ENCODE results near the gene SMCHD1.

DNA sequence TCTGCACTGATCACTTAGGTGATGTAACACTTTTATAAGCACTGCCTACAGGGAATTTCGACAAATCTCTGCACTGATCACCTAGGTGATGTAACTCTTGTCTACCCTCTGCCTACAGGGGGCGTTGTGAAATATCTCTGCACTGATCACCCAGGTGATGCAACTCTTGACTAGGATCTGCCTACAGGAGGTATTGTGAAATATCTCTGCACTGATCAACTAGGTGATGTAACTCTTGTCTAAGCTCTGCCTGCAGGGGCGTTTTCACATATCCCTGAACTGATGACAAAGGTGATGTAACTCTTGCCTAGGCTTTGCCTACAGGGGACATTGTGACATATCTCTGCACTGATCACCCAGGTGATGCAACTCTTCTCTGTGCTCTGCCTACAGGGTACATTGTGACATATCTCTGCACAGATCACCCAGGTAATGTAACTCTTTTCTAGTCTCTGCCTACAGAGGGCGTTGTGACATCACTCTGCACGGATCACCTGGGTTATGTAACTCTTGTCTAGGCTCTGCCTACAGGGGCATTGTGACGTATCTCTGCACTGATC lies 49.3 kb upstream of the USP14 start:
- PRO-cap, result no peak

- PRO-cap, result no peak
These were observed 38.1 kb downstream of the USP14 start for GRCh38 chr18:196471-196901.

GRCh38 chr18:672357-673778 lies 15.4 kb downstream of the TYMS start:
- PRO-cap, result no peak

GRCh38 chr18:713044-713528 lies 656 bp upstream of the ENOSF1 start:
- PRO-cap, result no peak

- PRO-cap, result no peak
These were observed 33.3 kb downstream of the YES1 start for GRCh38 chr18:778346-779547.

DNA sequence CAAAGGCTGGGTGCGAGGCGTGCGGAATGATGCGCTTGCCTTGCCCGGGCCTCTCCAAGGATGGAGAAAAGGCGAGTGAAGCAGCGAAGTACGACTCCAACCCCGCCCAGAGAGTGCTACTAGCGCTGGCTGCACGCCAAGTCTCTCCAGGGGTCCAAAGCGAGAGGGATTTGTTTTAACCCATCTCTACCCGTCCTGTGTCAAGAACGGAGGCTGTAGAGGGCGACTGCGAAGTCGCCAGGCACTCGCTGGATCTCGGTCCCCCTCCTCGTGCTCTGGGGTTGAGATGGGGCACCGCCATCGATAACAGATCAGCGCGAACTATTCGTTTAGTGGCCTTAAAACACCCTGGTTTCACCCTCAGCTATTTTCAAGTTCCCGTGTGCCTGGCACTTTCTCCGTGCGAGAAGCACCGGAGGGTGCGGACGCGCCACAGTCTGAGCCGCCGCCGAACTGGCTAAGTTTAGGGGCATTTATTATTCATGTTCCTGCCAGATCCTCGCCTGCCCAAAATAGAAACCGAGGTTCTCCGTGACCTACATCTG lies 2.0 kb downstream of the ADCYAP1 start:
- PRO-cap, result no peak

DNA sequence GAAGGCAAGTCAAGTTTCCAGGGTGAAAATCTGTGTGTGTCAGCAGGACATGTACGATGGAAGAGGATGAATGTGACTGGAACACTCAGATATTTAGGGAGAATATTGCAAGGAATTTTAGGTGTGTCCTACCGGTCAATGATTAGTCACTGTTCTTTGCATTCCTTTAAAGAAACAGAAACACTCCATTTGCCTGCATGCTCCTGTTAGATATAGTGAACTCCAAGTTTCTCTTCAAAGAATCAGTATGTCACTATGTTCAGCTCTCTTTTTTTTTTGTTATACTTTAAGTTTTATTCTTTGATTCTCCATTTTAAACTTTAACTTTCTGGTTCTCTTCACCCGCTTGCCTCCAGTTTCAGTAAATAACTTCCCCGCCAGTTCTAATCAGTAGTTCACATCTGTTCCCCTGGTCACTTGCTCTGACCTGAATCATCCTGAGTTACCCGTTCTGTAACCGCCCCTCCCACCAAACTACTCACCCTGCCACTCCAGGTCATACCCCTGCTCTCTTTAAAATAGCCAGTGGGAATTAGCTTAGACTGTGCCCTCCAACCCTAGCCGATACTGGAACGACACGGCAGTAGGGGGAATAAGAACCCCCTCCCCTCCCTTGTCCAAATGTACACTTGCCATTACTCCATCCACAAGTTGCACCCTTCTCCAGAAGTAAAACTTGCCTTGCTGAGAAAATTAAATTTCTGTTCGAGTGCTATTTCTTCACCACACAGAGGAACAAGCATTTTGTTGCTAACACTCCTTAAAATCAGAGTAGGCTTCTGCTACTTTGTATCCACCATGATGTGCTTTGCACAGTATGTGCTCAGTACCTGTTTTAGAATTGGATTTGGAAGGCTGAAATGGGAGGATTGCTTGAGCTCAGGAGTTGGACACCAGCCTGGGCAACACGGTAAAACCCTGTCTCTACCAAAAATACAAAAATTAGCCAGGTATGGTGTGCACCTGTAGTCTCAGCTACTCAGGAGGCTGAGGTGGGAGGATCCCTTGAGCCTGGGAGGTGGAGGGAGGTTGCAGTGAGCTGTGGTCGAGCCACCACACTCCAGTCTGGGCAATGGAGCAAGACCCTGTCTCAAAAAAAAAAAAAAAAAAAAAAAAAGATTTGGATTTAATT lies 268.3 kb downstream of the METTL4 start:
- PRO-cap, result no peak

- PRO-cap, result no peak
These were observed 220.3 kb downstream of the METTL4 start for GRCh38 chr18:2351038-2351424.

- PRO-cap, result no peak
These were observed 146.9 kb downstream of the METTL4 start for GRCh38 chr18:2424310-2424883.

DNA sequence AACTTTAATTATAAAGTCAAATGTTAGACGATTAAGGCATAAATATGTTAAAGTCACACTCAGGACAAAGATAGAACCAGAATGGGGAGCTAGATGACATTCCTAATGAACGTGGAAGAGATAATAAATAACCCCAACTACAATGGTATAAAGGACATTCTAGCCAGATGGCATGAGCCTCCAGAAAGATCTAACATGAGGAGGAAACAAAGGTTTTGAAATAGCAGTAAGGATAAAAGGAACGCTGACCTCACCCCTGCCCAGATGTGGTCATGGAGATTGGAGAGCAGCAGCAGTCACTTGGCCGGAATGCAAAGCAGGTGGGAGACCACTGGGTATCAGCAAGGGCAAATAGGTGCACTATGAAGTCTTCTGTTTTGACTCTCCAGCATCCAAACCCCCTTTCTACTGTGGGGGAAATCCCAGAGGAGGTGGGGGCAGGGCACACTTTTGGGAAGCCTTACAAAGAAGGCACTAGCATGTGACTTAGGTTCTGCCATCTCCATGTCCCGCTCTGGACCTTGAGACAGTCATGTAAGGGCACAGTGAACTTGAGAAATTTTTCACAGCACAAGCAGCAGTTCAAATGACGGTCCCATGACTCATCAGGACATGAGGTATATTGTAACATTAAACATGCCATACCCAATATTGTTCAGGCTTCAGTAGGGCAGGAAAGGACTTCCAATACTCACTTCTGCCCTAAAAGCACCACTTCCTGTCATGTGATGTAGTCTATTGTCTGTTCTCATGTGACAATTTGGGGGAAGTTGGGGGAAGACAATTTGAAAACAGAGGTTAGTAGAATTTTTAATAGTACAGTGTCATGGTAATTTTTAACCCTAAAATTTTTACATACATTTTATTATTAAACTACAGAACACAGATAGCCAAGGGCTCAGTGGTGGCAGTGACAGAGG lies 55.2 kb downstream of the METTL4 start:
- PRO-cap, result no peak

- PRO-cap, result no peak
These were observed 578 bp downstream of the NDC80 start for GRCh38 chr18:2571775-2572494.

DNA sequence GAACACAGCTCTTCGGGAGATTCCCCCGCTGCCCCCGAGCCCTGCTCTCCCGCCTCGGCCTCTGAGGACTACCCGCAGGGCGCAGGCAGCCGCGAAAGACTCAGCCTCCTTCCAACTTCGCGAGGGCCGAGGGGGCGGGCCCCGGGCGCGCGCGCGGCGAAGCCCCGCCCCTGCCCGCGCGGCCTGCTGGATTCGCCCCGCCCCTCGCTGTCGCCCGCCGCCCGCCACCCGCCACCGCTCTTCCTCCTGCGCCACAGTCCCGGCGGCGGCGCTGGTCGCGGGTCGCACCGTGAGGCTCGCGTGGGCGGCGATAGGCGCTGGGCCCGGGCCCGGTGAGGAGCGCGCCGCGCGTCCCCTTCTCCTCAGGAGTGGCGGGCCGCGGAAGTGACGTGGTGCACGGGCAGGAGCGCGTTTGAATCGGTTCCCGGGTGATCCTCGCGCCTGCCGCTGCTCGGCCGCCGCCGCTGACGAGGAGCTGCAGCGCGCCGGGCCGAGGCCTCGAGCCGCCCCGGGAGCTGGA lies at the start of gene SMCHD1:
Gene SMCHD1 (plus strand): TSS at position 254 of the 520 bp plus-strand sequence.
- PRO-cap, result bidirectional peak, plus-strand start at position 254 of the sequence, minus-strand start at position 63 of the sequence

DNA sequence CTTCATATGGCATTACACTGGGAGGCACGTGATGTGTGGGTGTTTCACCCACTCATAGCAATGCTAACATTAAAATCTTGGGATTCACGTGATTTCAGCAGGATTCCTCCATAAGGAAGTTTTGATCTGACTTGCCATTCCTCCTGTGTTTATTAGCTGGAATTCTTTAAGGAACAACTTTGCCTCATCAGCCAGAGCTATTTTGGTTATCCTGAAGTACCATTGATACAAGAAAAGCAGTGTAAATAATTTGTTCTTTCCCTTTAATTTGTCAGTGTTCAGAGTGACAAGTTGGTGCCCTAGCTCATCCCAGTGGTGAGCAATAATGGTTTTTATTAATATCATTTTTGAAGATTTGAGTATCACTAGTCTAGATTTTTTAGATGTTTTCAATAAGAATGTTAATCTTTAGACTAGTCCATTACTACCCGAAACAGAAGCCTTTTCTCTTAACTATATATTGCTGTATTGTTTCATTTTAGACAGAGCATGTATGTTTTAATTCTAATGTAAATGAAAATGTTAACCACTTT lies 9.2 kb downstream of the SMCHD1 start:
- PRO-cap, result no peak

DNA sequence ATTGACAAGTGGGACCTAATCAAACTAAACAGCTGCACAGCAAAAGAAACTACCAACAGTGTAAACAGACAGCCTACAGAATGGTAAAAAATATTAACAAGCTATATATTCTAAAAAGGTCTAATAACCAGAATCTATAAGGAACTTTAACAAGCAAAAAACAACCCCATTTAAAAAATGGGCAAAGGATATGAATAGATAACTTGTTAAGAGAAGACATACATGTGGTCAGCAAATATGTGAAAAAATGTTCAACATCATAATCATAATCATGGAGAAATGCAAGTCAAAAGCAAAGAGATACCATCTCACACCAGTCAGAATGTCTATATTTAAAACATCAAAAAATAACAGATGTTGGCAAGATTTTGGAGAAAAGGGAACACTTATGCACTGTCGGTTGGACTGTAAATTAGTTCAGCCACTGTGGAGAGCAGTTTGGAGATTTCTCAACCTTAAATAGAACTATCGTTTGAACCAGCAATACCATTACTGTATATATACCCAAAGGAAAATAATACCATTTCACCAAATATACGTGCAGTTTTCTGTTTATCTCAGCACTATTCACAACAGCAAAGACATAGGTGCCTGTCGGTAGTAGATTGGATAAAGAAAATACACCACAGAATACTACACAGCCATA lies 81.0 kb downstream of the SMCHD1 start:
- PRO-cap, result no peak

- PRO-cap, result no peak
These were observed 66.1 kb upstream of the EMILIN2 start for GRCh38 chr18:2780642-2781204.

- PRO-cap, result no peak
These were observed 65.3 kb upstream of the EMILIN2 start for GRCh38 chr18:2781346-2782153.

- PRO-cap, result no peak
These were observed 9.7 kb downstream of the EMILIN2 start for GRCh38 chr18:2856466-2856915.

DNA sequence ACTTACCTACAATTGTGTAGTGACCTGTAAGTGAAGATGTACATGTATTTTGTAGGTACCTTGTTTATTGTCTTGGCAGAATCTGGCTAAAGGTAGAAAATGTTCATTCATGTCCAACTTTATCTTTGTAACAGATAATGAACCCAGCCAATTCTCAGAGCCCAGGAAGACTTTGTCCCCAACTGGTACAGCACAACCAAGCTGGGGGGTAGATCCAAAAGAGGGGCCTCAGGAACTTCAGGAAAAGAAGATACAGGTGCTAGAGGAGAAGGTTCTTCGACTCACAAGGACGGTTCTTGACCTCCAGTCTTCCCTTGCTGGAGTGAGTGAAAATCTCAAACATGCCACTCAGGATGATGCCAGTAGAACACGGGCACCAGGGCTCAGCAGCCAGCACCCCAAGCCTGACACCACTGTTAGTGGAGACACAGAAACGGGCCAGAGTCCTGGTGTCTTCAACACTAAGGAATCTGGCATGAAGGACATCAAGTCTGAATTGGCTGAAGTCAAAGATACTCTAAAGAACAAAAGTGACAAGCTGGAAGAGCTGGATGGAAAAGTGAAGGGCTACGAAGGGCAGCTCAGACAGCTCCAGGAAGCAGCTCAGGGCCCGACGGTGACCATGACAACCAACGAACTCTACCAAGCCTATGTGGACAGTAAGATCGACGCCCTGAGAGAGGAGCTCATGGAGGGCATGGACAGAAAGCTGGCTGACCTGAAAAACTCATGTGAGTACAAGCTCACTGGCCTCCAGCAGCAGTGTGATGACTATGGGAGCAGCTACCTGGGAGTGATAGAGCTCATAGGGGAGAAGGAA lies 43.8 kb downstream of the EMILIN2 start:
- PRO-cap, result no peak

DNA sequence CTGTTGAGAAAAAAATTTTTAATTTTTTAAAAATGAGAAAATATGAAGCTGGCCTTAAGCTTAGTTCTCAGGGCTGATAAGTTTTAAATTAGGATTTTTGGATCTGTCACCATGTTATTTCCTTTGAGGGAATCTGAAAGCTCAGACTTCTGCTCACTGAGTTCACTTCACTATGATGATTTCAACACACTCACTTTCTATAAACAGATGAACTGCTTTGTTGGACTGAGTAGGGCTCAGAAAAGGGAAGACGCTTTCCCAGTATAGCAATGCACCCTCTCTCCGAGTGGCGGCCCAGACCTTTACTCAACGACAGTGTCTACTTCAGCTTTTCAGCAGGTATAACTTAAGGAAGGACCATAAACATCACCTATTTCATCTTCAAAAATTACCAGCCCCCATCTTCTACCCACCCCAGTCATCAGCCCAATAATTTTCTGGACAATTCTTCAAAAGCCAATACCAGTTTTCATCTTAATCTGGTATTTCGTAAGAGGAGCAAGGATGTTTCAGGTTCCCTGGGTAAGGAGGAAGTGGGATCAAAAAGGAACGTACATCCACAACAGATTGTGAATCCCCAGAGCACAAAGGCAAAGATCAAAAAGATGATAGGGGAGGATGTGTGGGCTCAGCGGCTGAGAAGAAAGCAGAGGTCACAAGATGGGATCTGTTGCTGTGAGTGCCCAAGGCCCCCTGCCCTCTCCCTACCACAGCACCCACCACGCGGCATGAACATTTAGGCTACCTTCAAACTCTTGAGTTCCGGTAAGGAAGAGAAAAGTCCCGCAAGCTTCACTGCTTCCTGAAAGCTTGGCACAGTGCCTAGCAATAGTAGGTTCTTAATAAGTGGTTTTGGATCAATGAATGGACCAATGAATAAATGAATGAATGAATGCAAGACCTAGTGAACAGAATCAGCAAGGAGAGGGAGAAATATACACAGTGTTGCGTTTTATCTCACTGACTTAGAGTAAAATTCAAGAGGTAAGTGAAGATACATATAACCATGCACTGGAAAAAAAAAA lies 41.9 kb downstream of the LPIN2 start:
- PRO-cap, result unidirectional peak, plus-strand start at position 656 of the sequence

DNA sequence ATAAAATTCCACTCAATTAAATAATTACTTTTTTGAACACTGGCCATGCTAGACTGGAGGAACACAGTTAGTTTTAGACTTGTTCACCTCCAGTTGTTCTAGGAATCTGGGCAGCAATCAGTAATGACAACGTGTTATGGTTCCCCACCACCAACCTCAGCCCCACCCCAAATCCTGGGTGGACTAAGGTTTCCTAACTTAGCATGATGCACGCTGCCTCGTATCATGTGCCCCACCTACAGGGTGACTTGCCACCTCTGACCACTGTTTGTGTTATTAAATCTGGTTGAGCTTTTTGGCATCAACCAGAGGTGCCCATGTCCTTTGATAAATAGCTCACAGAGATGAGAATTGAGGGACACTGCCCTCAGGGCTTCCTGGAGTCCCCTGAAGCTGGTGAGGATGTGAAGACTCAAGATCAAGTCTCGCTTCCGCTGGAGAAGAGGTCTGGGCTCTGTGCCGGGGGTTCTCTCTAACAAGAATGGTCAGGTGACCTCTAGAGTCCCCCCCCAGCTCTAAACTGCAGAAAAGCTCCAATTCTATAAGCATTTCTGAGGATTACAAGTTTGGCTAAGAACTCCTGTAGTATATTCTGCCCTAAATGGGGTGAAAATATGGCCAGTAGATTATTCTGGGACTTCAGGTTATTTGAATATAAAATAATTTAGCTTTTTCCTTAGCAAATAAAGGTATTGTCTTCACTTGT lies 32.5 kb downstream of the LPIN2 start:
- PRO-cap, result bidirectional peak, plus-strand start at position 304 of the sequence, minus-strand start at position 275 of the sequence